ENCODE measurements around a stretch of chr20.

GRCh38 chr20:58850742-58851230, 40.4 kb upstream of the GNAS start:
- RRBS: 36% methylated on average over 11 of the region's 28 CpGs

DNA sequence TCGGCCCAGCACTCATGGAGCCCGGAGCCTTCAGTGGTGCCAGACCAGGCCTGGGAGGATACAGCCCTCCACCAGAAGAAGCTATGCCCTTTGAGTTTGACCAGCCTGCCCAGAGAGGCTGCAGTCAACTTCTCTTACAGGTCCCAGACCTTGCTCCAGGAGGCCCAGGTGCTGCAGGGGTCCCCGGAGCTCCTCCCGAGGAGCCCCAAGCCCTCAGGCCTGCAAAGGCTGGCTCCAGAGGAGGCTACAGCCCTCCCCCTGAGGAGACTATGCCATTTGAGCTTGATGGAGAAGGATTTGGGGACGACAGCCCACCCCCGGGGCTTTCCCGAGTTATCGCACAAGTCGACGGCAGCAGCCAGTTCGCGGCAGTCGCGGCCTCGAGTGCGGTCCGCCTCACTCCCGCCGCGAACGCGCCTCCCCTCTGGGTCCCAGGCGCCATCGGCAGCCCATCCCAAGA, 37.5 kb upstream of the GNAS start:
- RRBS: no CpG with 5 or more reads among the region's 24 CpGs

DNA sequence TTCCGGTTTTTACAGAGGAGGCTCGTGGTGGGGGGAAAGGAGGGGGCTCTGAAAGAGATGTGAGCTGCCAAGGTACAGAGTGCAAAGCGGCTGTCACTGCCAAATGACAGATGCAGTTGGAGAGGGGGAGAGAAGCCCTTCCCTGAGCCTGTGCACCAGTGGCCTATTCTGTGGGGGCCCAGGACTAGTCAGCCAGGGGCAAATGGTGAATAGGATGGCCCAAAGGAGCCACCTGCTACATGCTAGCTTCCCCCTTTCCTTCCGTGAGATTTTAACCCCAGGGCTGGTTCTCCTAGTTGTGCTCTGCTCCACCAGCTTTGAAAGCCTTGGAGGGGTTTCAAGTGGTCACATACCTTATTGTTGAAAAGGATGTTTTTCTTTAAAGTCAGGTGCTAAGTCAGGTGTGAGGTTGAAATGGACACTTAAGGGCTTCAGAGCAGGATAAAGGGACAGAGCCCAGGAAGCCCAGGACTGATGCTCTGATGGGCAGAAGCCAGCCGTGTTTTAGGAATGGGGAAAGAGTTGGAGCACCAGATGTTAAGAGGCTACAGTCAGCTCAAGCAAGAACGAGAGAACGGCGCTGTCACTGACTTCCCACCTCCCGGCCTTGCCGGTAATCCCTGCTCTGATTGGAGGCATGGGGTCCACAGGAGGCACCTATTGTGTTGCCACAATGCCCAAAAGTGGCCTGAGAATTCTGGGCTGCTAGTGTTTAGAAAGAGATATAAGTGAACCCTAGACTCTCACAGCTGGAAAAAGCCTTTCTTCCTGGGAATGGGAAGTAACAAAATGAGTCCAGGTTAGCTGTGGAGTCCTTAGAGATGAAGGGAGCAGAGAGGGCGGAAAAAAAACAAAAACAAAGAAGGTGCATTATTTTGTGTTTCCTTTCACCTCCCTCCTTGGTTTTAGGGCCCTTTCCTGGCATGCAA, 13.8 kb upstream of the GNAS start:
- RRBS: no CpG with 5 or more reads among the region's 11 CpGs

DNA sequence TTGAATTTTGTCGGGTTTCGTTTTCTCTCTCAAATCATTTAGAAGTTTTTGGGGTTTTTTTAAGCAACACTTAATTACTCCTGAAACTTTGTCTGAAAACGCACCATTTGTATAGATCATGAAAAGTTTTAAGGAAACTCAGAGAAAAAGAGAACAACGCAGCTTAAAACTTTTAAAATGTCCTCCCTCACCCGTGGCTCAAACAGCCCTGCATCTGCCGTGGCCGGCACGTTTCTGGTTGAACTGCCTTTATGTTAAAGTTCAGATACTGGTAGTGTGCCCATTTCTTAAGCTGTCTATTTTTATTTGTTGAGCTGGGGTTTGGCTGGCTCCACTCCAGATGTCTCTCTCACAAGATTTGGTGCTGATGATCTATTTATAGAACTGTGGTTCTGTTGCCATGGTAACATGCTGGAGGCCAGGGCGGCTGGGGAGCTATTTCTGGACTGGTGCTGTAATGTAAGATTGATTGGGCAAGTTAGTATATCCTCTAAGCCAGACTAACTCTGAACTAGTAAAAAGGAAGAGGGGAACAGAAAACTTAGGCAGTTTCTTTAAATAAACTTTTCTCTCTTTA, 16.5 kb downstream of the GNAS start:
- RRBS: no CpG with 5 or more reads among the region's 9 CpGs

DNA sequence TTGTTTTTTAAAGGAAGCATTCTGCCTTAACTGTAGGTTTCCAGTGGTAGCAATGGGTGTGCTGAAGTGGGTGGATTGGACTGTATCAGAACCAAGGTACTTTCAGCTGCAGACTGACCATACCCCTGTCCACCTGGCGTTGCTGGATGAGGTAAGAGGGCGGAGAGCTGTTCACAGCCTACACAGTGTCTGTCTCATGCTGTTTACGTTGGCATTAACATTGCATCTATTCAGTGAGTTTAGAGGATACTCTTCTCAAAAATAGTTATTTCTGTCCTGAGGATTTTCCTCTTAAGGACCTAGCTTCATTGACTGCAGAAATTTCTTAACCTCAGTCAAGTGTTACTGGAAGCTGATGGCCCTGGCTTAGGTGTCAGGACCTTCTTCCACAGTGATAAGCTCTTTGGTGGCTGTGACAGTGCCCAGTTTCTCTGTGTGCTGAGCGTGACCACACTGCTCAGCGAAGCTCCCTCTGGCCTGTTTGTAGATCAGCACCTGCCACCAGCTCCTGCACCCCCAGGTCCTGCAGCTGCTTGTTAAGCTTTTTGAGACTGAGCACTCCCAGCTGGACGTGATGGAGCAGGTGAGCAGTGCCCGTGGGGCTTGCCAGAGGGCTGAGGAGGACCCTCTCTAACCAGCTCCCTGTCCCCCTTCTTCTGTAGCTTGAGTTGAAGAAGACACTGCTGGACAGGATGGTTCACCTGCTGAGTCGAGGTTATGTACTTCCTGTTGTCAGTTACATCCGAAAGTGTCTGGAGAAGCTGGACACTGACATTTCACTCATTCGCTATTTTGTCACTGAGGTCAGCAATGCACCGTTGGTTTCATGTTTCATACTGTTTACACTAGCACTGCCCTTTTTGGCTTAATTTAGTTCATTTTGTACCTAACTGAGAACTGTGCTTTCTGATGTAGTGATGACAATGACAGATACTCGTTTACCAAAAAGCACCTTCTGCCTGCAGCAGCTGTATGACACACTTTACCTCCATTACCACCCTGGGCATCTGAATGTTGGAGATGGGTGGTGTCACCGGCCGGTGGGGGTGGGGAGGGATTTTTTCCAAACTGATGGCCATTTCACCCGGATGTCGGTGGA, 12.3 kb downstream of the NELFCD start:
- RRBS: no CpG with 5 or more reads among the region's 16 CpGs

DNA sequence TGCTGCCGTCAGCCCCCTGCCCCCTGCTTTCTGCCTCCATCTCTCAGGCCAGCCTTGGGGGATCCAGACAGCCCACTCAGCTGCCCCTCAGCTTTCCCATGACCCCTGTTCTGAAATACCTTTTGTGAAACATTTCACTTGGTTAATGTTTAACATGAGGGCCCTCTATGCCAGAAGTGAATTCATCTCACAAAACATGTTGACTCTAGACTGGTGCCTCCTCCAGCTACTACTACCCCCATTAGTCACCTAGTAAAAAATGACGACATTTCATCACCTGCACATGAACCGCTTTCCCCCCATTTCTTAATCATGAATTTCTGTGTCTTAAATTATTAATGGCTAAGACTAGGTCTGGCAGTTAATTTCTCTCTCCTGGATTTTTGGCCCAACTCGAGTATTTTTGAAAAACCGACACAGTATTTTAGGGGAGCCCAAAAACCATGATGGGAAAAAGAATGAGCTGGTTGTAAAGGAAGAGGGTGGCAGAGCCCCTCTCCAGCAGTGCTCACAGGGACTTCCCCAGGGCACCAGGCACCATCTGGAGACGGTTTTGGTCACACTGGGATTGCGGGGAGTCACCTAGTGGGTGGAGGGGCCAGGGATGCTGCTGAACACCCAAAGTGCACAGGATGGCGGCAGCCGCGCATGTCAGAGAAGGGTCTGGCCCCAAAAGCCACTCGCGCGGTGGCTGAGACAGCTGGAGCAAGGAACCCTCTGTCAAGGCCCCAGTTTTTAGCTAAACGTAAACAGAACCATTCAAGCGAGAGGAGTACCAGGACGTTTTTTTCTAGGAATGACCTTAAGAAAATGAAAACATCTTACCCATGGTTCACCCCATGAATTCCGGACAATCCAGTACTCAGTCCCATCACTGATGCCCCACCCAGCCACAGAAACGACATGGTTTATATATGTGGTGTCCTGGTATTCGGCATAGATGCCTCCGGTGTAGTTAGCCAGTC, 11.0 kb downstream of the CTSZ start:
- RRBS: 100% methylated on average over 2 of the region's 20 CpGs

DNA sequence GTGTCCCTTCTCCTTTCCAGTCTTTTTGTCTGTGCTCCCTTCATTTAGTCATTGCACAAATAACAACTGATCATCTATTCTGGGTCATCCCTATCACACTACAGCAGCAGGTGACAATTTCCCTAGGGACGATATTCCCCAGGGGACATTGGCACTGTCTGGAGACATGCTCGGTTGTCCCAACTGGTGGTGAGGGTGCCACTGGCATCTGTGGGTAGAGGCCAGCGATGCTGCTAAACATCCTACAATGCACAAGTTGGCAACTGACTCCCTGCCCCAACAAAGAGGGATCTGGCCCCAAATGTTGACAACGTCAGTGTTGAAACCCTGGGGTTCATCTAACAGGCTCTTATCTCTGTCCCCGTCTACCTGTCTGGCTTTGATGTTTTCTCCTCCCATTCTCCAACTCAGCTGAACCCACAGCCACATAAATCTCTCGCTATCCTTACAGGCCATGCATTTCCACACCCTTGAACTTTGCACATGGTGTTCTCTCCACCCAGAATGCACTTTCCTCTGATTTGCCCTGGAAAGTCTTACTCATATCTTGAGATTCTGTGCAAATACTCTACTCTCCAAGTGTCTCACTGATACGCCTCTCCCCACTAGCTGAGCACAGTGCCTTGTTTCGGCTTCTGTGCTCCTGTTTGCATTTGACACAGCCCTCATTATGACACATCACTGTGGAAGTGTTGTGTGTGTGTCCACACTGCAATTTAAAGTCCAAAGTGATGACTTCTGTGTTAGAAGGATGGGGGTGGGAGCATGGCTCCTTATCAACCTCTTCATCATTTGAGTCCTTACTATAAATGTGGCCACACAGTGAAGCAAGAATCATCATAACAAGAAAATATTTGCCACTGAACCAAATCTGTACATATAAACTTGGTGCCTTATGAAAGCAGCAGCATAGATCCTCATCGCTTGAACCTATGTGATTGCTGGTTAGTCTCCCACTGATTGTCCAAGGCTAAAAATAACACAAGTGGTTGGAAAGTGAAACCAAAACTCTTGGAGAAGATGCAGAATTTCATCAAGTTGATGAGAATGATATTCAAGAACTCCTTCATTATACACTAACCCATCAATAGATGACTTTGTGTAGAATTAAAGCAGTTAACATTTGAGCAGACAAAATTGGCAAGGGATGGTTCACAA, 5.4 kb upstream of the PRELID3B start:
- RRBS: no CpG with 5 or more reads among the region's 9 CpGs

DNA sequence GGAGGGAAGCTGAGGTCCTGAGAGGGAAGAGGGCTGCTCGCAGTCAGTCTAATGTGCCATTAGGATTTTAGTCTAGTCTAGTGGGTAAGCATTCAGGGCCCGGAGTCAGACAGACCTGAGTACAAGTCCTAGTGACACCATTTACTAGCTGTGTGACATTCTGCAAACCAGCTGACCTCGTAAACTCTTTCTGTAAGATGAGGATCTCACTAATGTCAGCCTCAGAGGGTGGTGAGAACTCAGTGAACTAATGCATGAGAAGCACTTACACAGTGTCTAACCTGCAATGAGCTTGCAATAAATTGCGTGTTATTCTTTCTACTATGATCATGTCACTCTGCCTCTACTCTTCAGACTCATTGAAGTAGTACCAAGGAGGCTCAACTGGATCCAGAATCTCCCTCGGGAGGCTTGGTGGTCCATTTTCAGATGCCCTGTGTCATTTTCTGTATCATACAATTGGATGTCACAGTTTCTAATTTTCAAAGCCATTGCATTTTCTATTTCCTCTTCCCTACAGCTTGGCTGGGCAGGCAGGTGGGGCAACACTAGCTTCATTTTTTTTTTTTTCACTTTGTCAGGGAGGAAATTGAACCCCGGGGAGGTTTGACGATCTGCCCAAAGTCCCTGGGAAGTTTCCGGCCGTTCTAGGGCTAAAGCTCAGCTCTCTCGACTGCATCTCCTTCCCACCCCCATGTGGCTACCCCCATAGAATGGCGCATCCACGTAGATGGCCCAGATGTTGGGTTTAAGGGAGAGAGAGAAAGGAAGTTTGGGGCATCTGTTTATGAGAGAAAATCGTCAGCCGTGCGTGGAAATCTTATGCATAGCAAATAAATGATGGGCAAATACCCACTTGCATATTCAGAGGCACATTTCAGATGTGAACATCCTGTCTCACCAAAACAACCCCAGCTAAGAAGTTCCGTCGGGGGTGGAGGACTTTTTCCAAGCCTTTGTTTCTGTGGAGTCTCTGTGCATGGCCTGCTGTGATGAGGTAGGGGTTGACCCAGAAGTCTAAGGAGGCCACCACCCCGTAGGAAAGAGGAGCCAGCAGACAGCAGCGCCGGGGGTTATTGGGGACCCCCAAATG, 40.8 kb upstream of the ZNF831 start:
- RRBS: no CpG with 5 or more reads among the region's 20 CpGs

DNA sequence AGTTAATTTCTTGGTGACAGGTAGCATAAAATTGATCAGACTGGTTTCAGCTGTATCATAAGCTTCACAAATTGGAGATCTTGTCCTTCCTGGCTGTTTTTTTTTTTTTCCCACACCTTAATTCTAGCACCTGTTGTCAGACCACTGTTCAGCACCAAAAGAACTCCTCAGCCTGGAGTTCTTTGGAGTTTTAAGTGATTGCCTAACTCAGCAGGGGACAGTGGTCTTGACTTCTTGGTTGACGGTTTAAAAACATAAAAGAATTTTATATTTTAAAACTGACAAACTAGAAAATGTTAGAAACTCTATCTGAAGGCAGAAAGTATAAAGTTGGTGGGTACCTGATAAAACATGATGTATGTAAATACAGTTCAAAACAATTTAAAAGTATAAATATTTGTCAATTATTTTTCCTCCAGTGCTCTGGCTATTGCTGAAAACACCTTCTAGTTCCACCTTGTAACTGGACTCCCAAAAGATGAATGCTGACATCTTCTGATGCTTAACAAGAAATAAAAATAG, 2.5 kb downstream of the PPP1R3D start:
- RRBS: no CpG with 5 or more reads among the region's 1 CpG

GRCh38 chr20:59938584-59939615, 1.2 kb downstream of the PPP1R3D start:
- RRBS: no CpG with 5 or more reads among the region's 72 CpGs

DNA sequence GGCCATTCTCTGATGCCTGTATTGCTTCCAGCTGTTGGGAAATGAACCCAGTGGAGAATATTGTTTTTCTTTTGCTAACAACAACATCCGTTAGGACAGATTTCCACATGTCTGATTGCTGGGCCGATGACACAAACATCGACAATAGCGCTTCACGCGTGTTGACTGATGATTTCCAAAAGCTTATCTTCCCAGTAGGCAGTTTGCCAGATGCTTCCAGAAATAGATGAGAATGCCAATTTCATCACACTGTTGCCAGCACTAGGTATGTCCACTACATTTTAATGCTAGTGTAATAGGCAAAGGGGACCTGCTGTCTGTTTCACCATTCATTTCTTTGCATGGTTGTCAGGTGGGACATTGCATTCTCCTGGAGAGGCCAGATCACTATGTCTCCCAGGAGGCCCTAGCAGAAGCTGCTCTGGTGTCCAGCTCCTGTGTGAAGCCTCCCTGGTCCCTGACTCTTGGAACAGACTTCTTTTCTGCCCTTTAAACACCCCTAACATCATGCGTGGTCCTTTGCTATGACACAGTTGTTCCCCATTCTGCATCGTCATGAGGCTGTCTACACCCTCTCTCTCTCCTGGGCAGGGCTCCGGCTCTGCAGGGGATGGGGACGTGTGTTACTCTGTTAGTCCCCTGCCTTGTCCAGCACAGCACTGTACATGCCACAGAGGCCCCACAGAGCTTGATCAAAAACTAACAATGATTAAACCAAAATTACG, 181.6 kb downstream of the CDH26 start:
- RRBS: no CpG with 5 or more reads among the region's 11 CpGs

- RRBS: no CpG with 5 or more reads among the region's 3 CpGs
Observed at GRCh38 chr20:60804382-60804782, 447.7 kb upstream of the CDH4 start.

DNA sequence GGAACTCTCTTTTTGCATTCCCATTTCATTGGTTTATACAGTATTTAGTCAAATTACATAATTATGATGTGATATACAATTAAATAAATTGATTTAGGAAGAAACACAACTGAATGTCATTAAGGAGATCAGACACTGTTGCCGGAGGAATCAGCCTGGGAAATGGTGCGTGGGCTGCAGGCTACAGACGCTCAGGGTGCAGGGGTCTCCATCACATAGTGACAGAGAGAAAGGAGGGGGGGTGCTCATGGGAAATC, 391.7 kb upstream of the CDH4 start:
- RRBS: no CpG with 5 or more reads among the region's 3 CpGs

- RRBS: no CpG with 5 or more reads among the region's 6 CpGs
Observed at GRCh38 chr20:61950670-61951023, 115.0 kb downstream of the TAF4 start.

GRCh38 chr20:62000125-62000282, 65.7 kb downstream of the TAF4 start:
- RRBS: no CpG with 5 or more reads among the region's 2 CpGs

GRCh38 chr20:62025918-62026581, 39.6 kb downstream of the TAF4 start:
- RRBS: no CpG with 5 or more reads among the region's 20 CpGs

GRCh38 chr20:62132234-62132957, 10.1 kb downstream of the LSM14B start:
- RRBS: no CpG with 5 or more reads among the region's 17 CpGs

- RRBS: no CpG with 5 or more reads among the region's 3 CpGs
Observed at GRCh38 chr20:62135197-62135541, 8.0 kb downstream of the PSMA7 start.

DNA sequence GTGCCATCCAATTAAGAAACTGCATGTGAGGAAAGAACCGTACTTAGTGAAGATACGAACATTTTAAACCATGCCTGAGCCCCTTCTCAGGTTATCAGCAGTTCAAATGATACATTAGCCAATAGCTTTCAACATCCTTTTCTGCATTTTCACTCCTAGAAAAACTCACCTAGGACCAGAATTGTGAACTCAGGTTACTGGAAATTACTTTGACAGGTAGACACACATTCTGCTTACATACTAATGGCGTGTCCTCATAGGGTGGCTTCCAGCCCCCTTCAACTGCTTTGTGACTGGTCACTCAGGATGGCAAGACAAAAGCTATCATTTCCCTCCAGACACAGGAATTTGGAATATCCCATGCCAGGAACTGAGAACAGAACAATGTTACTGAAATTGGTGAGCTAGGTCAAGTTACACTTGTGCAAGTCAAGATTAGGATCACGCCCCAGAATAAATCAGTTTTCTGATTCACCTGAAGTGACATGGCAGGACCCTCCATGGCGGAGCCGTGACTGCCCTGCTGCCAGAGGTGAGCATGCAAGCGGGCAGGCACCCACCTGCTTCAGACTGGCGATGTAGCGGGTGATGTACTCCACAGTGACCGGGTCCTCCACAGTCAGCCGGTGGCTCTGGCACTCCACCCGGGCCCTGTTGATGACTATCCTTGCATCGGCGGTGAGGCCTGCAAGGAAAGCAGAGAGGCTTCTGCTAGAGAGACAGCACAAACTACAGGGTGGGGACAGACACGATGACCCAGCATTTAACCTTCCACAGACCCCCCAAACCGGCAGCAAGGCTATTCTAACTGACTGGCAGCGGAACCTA, 3.8 kb downstream of the PSMA7 start:
- RRBS: no CpG with 5 or more reads among the region's 17 CpGs

- RRBS: no CpG with 5 or more reads among the region's 29 CpGs
Observed at GRCh38 chr20:62201440-62202144, 18.5 kb downstream of the HRH3 start.